Measurements from ENCODE around the gene CRPPA.

DNA sequence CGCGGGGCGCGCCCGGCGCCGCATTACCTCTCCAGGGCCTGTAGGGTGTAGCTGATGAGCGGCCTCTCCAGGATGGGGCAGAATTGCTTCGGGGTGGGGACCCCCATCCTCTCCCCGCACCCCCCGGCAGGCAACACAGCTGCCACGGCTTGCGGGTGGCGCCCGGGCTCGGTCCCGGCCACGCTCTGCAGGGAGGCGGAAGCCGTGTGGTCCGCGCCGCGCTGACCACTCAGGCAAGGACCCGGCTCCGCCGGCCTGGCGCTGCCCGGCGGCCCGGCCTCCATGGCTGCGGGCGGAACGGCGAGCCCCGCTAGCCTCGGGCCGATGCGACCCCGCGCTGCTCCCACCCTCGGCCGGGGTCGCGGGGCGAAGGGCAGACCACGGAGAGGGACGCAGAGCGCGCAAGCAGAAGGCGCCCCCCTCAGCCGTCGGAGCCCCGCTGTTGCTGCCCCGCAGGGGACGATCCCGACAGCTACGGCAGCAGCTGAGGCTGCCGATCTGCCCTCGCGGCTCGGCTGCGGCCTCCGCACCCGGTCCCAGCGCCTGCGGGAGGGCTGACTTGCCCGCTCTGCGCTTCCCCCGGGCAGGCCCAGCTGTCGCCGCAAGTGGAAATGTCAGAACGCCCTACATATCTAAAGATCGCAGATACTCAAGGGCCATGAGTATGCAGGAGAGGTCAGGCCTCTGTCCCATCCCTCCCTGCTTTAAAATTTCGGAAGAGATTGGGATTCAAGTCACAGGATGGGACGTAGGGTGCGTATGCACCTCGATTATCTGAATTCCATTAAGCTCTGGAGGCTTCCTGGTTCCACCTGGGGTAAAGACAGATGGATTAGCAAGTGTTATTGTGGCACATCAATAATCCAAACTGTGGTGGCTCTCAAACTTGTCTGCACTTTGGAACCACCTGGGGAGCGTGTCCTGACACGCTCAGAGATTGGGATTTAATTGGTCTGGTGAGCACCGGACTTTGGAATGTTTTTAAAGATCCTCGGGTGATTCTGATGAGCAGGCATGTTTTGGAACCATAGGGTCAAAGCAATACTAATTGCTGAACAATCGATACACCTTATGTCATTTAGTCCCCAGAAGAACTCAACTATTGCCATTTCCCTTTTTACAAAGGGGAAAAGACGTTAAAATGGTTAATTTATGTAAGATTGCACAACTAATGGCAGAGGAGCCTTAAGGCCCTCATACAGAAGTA, at the start of gene CRPPA:
TSS of gene CRPPA (minus strand) at position 500 of the 1,207 bp plus-strand sequence.
- PRO-cap, 2 experiments, result peak in 2 of 2 experiments; most common plus-strand start position 23 of the sequence (in 1); most common minus-strand start position 570 of the sequence (in 2)

- PRO-cap, 2 experiments, result no peak in any of the 2 experiments
These were observed 14.8 kb downstream of the BZW2 start for GRCh38 chr7:16660591-16661425.

GRCh38 chr7:16755341-16756102, 2.0 kb downstream of the TSPAN13 start:
- PRO-cap, 2 experiments, result no peak in any of the 2 experiments

GRCh38 chr7:16815002-16815513, 10.3 kb upstream of the AGR2 start:
- PRO-cap, 2 experiments, result no peak in any of the 2 experiments

DNA sequence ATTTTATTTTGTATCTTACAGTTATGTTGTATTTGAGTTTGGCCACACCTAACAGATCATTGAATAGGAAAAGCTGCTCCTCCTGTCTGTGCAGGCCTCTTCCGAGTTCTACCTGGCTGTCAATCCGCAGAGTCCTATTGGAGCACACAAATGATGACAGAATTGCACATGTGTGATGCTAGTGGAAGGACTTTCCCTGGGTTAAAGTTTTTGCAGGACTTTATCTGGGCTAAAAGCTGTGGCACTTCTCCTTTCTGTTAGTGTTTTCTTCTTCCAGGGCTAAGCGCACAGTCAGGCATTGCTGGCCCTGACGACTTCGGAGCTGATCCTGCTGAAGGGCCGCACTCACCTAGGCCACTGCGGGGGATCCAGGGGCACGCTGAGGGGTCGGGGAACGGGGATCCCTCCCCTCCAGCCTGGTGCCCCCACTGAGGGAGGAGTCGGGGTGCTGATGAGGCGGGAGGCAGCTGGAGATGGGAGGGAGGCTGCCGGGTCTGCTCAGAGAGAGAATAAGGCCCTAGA, 31.2 kb downstream of the AGR3 start:
- PRO-cap, 2 experiments, result no peak in any of the 2 experiments

DNA sequence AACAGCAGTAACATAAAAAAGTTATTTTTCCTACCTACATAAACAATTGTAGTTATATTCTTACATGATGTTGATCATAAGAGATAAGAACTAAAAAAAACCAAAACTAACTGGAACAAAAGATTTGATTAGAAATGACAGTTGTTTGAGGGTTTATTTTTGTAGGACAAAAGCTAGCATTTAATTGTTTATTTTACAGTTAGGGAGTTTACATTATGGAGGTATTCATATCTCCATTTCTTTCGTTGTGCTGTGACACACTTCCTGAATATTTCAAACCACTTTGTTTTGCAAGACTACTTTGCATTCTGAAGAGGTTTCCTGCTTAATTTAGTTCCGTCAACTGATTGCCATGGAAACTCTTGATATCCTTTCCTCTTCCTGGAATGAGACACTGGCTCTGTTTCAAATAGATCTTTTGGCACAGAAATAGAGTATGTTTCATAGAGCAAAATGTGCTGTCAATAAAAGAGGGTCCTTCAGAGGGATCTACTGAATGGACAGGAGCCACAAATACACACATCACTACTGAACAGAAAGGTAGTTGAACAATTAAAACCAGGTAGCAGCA, 159.5 kb upstream of the AGR3 start:
- PRO-cap, 2 experiments, result no peak in any of the 2 experiments

DNA sequence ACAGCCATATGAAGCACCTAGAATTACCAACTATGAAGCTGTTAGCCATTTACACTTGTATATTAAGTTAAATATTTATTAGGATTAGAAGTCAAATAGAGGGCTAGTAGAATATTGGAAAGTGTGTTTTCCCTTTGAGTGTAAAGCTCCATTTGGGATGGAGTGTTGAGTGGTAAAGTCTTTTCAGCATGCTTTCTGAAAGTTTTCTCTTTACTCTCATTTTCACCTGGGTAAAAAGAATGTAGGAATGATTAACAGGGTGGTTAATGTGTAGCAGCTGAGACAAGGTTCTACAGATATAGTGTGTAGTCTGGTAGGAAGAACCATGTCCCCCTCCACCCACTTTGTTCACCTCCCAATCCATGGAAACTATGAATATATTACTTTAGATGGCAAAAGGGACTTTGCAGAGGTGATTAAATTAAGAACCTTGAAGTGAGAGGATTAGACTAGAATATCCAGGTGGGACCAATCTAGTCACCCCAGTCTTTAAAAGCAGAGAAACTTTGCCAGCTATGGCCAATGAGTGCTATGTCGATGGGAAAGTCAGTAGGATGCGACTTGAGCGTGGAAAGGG, 166.5 kb upstream of the AHR start:
- PRO-cap, 2 experiments, result no peak in any of the 2 experiments

GRCh38 chr7:17297091-17297437, 1.4 kb upstream of the AHR start:
- PRO-cap, 2 experiments, result no peak in any of the 2 experiments

- PRO-cap, 2 experiments, result peak in 1 of 2 experiments; most common minus-strand start chr7:17307995 (in 1)
These were observed 9.3 kb downstream of the AHR start for GRCh38 chr7:17307927-17308071.

DNA sequence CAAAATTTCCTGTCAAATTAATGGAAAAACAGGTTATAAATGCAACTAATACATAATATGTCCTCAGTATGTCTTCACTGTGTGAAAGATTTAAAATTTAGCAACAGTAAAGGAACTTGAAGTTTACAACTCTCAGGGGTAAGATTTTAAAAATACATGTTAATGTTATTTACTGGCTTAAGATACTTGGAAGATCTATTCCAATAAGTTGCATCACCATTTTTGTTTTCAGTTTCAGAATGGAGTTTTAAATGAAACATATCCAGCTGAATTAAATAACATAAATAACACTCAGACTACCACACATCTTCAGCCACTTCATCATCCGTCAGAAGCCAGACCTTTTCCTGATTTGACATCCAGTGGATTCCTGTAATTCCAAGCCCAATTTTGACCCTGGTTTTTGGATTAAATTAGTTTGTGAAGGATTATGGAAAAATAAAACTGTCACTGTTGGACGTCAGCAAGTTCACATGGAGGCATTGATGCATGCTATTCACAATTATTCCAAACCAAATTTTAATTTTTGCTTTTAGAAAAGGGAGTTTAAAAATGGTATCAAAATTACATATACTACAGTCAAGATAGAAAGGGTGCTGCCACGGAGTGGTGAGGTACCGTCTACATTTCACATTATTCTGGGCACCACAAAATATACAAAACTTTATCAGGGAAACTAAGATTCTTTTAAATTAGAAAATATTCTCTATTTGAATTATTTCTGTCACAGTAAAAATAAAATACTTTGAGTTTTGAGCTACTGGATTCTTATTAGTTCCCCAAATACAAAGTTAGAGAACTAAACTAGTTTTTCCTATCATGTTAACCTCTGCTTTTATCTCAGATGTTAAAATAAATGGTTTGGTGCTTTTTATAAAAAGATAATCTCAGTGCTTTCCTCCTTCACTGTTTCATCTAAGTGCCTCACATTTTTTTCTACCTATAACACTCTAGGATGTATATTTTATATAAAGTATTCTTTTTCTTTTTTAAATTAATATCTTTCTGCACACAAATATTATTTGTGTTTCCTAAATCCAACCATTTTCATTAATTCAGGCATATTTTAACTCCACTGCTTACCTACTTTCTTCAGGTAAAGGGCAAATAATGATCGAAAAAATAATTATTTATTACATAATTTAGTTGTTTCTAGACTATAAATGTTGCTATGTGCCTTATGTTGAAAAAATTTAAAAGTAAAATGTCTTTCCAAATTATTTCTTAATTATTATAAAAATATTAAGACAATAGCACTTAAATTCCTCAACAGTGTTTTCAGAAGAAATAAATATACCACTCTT, 44.7 kb downstream of the AHR start:
- PRO-cap, 2 experiments, result no peak in any of the 2 experiments

GRCh38 chr7:17369670-17370121, 71.2 kb downstream of the AHR start:
- PRO-cap, 2 experiments, result no peak in any of the 2 experiments

GRCh38 chr7:17374597-17374878, 76.1 kb downstream of the AHR start:
- PRO-cap, 2 experiments, result no peak in any of the 2 experiments

DNA sequence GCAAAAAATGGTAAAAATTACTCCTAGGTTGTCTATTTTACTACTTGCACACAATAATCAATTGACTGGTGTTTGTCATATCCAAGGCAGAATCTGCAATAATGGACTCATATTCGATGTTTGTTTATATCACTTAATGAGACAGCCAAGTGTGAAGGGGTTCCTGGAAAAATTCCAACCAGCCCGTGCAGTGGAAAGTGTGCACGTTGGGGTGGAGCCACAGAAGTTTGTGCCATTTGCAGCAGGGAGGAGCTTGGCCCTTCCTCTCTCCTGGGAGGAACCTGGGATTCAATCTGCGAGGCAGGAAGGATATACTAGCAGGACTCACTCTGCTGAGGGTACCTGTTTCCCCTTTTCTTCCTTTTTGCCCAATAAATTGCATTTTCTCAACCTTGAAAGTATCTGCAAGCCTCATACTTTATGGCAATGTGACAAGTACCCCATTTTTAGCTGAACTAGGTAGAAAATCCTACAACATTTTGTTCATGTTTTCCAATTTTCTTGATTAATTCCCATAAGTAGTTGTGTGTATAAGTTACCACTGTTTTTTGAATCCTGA, 80.9 kb downstream of the AHR start:
- PRO-cap, 2 experiments, result no peak in any of the 2 experiments

DNA sequence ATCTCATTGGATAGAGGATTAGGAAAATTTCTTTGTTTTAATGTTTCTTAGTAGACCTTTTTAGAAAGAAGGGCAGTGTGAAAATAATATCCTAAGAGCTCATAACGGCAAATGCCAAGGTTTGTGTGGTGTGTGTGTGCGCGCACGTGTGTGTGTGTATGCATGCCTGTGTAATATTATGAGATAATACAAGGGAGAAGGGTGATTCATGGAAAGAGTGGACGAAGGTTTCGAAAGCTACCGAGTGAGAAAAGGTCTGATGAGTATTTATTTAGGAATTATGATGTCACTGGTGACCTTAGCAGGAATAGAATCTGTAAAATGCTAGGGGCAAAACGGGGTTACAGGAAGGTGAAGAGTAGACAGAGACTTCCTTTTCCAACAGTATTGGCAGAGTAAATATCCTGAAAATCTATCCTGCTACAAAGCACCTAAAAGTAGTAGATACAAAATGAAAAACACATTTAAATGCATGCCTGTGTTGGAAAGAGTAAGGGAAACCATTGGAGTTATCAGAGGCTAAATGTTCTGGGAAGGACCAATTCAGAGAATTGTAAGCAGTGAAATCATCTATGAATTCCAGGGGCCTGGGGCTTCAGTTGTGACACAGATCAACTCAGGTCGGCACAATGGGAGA, 107.4 kb downstream of the AHR start:
- PRO-cap, 2 experiments, result no peak in any of the 2 experiments

GRCh38 chr7:17487210-17487679, 188.8 kb downstream of the AHR start:
- PRO-cap, 2 experiments, result no peak in any of the 2 experiments

- PRO-cap, 2 experiments, result no peak in any of the 2 experiments
These were observed 226.0 kb downstream of the AHR start for GRCh38 chr7:17524322-17524916.

DNA sequence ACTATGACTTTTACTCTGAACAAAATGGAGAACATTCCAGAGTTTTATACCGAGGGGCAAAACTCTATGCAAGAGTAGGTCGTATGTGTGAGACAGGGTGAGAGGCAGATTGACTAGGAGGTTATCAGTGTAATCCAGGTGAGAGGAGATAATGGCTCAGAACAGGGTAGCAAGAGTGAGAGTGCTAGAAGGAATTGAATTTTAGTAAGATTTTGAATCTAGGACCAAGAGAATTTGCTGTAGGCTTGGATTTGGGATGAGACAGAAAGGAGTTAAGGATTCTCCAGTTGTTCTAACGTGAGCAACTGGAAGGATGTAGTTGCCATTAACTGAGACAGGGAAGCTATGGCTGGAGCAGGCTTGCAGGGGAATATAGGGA, 219.0 kb upstream of the PRPS1L1 start:
- PRO-cap, 2 experiments, result no peak in any of the 2 experiments

GRCh38 chr7:18506075-18506608, 10.6 kb downstream of the HDAC9 start:
- PRO-cap, 2 experiments, result no peak in any of the 2 experiments

DNA sequence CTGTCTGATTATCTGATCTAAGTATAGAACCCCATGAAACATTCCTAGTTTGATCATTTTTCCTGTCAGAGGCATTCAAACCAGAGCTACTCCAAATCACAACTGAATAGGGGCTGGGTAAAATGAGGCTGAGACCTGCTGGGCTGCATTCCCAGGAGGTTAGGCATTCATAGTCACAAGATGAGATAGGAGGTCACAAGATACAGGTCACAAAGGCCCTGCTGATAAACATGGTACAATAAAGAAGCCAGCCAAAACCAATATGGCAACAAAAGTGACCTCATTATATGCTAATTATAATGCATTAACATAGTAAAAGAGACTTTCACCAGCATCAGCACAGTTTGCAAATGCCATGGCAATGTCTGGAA, 37.4 kb downstream of the TWIST1 start:
- PRO-cap, 2 experiments, result no peak in any of the 2 experiments

DNA sequence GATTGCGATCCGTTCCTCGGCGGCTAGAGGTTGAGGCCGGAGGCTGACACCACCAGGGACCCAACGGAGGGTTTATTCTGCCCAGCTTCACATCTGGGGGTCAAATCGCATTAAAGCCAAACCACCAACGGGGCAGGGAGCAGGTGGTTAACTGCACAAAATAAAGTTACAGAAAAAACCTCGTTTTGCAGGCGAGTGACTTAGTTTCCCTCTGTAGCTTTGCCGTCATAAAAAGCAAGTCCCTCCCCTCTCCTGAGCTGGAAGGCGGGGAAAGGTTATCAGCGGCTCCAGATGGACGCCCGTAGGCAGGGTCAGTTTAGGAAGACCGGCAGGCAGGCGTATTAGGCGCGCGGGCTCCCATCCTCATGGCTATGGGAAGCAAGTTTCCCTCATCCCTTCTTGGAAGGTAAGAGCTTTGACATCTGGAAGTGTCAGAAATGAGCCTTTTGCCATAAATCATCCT, 10.8 kb downstream of the TWIST1 start:
- PRO-cap, 2 experiments, result no peak in any of the 2 experiments